ENCODE measurements around the genes DHH, TROAP, FMNL3 and FAIM2.

DNA sequence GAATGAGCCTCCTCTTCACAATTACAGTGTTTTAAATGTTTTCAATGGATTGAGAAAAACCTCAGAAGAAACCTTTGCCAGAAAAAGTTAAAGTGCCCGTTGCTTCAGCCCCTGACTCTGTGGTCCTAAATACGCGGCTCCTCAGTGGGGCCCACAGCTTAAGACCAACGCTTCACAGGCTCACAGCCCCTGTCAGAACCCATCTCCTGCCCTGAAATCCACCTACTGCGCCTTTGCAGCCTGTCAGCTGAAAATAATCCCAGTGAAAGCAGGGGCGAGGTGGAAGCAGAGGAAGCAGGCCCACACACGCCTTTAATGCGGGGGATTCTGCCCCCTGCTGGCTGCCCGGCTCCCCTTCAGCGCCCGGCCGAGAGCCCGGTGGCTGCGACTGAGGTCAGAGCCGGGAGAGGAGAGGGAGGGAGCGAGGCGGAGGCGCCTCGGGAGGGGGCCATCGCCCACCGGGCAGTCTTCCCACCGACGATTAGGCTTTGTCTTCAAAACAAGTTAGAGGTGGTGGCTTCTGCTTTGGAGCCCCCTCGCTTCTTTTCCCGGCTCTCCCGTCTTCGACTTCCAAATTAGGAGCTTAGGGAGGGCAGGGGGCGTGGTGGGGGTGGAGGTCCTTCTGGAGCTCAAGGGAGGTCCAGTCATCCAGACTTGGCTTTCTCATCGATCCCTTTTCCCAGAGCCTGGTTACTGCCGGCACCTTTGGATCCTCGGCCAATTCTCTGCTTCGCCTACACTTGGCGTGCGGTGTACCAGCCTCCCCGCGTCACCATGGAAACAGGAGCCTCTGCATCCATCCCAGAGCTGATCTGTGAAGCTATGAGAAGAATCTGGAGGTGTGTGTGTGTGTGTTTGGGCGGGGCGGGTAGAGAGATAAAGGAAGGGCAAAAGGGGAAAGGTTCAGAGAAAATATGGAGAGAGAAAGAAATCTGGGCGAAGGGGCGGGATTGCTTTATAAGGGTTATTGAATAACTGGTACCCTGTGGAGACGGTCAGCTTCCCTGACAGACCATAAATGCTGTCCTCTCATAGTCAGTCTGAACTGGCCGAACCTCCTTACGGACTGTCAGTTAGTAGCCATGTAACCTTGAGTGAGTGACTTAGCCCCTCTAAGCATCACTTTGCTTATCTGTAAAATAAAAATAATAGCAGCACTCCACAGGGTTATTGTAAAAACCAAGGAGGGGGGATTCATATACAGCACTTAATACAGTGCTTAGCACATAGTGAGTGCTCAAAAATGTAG, 13.0 kb upstream of the CCDC65 start:
- PRO-cap: no peak
CAGE:
- cytosol, long polyA minus RNA: no peak
- cytosol, long polyA plus RNA: no peak
- long polyA plus RNA: no peak
- nucleus, long polyA minus RNA: no peak
- nucleus, long polyA plus RNA: no peak

- PRO-cap: no peak
CAGE:
- cytosol, long polyA minus RNA: no peak
- cytosol, long polyA plus RNA: no peak
- long polyA plus RNA: no peak
- nucleus, long polyA minus RNA: no peak
- nucleus, long polyA plus RNA: no peak
These were observed 1.8 kb downstream of the WNT10B start for GRCh38 chr12:48969680-48970281.

- PRO-cap: no peak
CAGE:
- cytosol, long polyA minus RNA: no peak
- cytosol, long polyA plus RNA: no peak
- long polyA plus RNA: no peak
- nucleus, long polyA minus RNA: no peak
- nucleus, long polyA plus RNA: no peak
These were observed 1.7 kb downstream of the WNT1 start for GRCh38 chr12:48979434-48980559.

DNA sequence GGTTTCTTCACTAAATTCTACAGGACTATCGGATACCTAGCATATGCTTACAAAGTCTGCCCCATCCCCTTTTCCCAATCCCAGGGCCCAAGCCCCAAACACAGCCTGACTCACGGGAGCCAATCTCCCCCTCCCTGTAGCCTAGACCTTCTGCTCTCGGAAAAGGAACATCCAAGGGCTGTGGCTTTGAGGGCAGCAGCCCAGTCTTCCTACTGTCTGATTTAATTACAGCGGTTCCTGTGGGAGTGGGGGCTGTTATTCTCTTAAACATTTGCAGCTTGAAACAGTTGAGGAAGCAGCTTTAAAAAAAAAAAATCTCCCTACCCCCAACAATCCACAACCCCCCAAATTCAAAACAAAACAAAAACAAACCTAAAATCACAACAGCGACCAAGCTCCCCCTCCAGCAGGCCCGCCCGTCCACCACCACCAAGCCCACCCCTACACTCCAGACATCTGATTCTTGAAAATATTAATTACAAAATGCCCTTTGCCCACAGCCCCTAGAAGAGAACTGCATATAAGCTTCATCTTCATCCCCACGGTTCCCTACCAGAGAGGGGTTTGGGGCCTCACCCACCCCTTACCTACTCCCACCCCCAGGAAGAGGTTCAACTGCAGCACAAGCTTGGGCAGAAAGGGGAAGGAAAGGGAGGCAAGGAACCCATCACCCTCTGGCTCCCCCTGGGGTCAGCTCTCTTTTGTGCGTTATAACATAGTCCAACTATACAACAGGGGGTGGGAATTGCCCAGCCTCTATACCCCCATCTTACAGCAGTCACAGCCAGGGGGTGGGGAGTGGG, 1.1 kb upstream of the PRKAG1 start:
- PRO-cap: no peak
CAGE:
- cytosol, long polyA minus RNA: start-site peak on the minus strand centred at position 717 of the sequence, 785 bp wide, 91 reads
- cytosol, long polyA plus RNA: no peak
- long polyA plus RNA: start-site peak on the minus strand centred at position 544 of the sequence, 111 bp wide, 47 and 26 reads in 2 replicates
- nucleus, long polyA minus RNA: no peak
- nucleus, long polyA plus RNA: no peak

GRCh38 chr12:49037290-49038335, 19.0 kb upstream of the PRKAG1 start:
- PRO-cap: no peak
CAGE:
- cytosol, long polyA minus RNA: no peak
- cytosol, long polyA plus RNA: no peak
- long polyA plus RNA: no peak
- nucleus, long polyA minus RNA: no peak
- nucleus, long polyA plus RNA: no peak

DNA sequence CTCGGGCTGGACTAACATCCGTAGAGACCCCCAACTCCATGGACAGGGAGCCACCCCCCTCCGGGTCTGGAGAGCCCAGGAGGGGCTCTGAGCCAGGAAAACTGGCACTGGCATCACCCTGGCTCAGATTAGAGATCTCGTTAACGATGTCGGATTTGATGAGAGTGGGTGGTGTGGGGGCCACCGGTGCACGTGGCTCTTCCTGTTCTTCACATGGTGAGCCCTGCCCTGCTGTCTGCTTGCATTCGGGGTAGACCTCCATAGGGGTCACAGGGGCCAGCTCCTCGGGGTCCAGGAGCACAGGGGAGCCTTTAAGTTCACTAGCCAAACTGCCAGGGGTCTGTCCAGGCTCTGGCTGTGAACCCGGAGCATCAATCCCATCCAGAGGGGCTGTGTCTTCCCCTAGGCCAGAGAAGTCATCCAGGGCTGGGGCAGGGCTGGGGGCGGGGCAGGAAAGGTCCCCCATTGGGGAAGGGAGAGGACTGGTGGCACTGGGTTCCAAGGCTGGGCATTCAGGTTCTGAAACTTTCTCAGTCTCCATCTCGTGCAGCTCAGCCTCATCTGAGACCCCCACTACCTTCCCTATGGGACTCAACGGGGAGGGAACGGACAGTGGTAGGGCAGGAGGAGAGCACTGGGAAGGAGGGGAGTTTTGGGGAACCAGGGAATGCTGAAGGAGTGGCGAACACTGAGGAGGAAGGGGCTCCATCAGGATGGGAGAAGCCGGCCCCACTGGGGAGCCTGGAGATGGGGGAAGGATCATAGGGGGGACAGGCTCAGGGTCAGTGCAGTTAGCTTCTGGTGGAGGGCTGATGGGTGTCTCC, 10.6 kb downstream of the KMT2D start:
- PRO-cap: no peak
CAGE:
- cytosol, long polyA minus RNA: no peak
- cytosol, long polyA plus RNA: no peak
- long polyA plus RNA: no peak
- nucleus, long polyA minus RNA: no peak
- nucleus, long polyA plus RNA: no peak

- PRO-cap: no peak
CAGE:
- cytosol, long polyA minus RNA: no peak
- cytosol, long polyA plus RNA: no peak
- long polyA plus RNA: no peak
- nucleus, long polyA minus RNA: no peak
- nucleus, long polyA plus RNA: no peak
These were observed 8.4 kb downstream of the DHH start for GRCh38 chr12:49086137-49086721.

- PRO-cap: no peak
CAGE:
- cytosol, long polyA minus RNA: no peak
- cytosol, long polyA plus RNA: start-site peak on the minus strand at chr12:49094771-49094804, 57 and 56 reads in 2 replicates
- long polyA plus RNA: start-site peak on the minus strand at chr12:49094776-49094837, 34 and 48 reads in 2 replicates
- nucleus, long polyA minus RNA: start-site peak on the minus strand at chr12:49094754-49094831, 96 reads
- nucleus, long polyA plus RNA: no peak
These were observed at the start of gene DHH for GRCh38 chr12:49094089-49095132. Gene DHH (minus strand): TSS chr12:49094801.

DNA sequence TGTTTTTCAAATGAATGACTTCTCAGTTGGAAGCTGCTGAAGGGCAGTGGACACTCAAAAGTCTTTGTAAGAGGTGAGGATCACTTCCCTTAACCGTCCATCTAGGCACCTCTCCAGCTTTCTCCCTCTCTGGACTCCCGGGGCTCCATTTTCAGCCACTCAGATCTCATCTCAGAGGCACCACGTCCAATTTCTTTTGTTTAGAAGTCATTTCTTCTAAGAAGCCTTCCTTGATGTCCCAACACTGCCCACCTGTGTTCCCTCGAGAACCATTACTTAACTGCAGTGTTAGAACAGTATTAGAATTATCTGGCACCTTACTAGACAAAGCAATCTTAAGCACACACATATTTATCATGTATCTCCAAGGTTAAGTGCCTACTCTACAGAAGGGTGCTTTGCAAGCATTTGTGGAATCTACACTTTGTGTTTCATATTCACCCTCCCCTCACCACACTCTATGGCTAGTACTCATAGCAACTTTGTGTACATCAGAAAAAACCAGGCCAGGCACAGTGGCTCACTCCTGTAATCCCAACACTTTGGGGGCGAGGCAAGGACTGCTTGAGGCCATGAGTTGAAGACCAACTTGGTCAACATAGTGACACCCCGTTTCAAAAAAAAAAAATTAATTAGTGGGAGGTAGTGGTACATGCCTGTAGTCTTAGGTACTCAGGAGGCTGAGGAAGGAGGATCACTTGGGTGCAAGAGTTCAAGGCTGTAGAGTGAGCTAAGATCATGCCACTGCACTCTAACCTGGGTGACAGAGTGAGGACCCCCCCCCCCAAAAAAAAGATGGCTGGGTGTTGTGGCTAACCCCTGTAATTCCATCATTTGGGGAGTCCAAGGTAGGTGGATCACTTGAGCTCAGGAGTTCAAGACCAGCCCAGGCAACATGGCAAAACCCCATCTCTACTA, 1.1 kb upstream of the DHH start:
- PRO-cap: no peak
CAGE:
- cytosol, long polyA minus RNA: no peak
- cytosol, long polyA plus RNA: no peak
- long polyA plus RNA: no peak
- nucleus, long polyA minus RNA: no peak
- nucleus, long polyA plus RNA: no peak

GRCh38 chr12:49260686-49261028, 4.2 kb upstream of the TUBA1C start:
- PRO-cap: no peak
CAGE:
- cytosol, long polyA minus RNA: no peak
- cytosol, long polyA plus RNA: no peak
- long polyA plus RNA: no peak
- nucleus, long polyA minus RNA: no peak
- nucleus, long polyA plus RNA: no peak

DNA sequence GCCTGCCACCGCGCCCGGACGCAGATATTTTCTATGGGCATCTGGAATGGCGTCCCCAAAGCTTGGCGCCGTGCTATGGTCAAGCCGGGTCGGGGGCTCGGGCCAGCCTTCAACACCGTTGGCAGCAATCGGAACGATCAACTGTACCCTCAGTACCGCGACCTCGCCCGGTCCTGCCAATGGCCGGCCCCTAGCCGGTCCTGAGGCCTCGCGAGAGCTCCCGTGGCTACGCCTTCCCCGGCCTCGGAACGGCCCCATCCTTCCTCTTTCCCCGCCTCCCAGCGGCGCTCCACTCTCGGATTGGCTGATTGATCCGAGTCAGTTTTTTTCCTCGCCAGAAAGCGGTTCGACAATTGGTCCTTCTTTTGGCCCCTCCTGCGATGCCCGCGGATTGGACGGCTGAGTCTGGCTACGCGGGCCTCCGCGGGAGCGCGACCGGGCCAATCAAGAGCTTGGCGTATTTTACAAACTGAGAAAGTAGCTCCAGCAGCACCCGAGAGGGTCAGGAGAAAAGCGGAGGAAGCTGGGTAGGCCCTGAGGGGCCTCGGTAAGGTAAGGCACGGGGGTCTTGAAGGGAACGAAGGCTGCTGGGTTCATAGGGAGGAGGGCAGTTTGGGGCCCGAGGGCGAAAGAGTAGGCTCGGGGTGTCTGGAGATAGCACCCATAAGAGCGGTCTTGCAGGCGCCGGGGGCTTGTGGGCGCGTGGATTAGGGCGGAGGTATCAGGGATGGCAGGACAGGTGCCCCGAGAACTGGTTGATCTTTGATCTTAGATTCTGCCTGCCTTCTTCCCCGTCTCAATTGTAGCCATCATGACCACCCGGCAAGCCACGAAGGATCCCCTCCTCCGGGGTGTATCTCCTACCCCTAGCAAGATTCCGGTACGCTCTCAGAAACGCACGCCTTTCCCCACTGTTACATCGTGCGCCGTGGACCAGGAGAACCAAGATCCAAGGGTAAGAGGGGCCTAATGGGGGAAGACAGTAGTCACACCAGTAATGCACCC, at the start of gene TROAP:
Gene TROAP, plus strand, starts transcription at position 458 of the 1,005 bp plus-strand sequence.
- PRO-cap: bidirectional peak, plus-strand start at position 496 of the sequence, minus-strand start at position 175 of the sequence
CAGE:
- cytosol, long polyA minus RNA: start-site peak on the plus strand centred at position 483 of the sequence, 47 bp wide, 63 reads
- cytosol, long polyA plus RNA: no peak
- long polyA plus RNA: no peak
- nucleus, long polyA minus RNA: start-site peak on the plus strand centred at position 482 of the sequence, 49 bp wide, 612 reads
- nucleus, long polyA plus RNA: start-site peak on the plus strand centred at position 463 of the sequence, 95 bp wide, 332 and 808 reads in 2 replicates

- PRO-cap: unidirectional peak, plus-strand start at chr12:49342321
CAGE:
- cytosol, long polyA minus RNA: no peak
- cytosol, long polyA plus RNA: no peak
- long polyA plus RNA: no peak
- nucleus, long polyA minus RNA: no peak
- nucleus, long polyA plus RNA: no peak
These were observed 4.5 kb upstream of the DNAJC22 start for GRCh38 chr12:49341863-49342939.

DNA sequence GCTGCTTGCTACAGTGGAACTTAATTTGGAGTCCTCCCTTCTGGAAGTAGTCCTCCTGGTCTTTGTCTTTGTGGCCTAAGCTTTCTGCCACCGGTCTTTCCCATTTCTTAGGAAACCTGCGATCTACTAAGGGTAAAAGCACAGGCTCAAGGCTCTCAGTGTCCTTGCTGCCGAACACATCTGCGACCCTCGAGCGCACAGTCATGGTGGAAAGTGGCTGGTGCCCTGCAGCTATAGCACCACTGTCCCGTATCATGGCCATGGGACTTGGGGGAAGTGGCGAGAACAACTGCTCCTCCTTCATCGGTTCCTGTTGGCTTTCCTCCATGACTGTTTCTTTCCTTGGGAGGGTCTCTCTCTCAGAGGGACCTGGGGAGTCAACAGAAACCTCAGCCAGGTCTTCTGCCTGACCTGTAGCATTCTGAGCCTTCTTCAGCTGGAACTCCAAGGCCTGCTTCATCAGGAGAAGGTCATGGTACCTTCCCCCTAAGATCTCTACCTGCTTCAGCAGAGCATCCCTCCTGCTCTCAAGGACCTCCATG, 5.1 kb downstream of the FAM186B start:
- PRO-cap: no peak
CAGE:
- cytosol, long polyA minus RNA: no peak
- cytosol, long polyA plus RNA: no peak
- long polyA plus RNA: no peak
- nucleus, long polyA minus RNA: no peak
- nucleus, long polyA plus RNA: no peak

DNA sequence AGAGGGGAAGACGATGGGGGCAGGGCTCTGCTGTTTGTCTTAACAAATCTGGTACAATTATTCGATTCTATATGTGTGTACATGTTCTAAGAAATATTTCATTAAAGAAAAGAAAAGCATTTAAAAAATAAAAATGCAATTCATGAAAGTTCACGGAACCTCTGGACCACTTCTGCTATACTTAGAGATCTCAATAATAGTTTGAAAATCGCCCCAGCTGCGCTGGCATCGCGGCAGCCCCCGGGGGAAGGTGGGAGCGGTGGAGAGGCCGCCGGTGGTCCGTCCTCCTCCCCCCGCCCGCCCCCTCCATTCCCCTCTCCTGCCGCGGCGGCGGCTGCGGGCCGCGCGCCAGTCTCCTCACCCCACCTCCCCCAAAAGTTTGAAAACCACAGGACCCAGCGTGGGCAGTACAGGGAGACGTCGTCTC, 1.4 kb upstream of the PRPF40B start:
- PRO-cap: no peak
CAGE:
- cytosol, long polyA minus RNA: no peak
- cytosol, long polyA plus RNA: no peak
- long polyA plus RNA: no peak
- nucleus, long polyA minus RNA: no peak
- nucleus, long polyA plus RNA: no peak

DNA sequence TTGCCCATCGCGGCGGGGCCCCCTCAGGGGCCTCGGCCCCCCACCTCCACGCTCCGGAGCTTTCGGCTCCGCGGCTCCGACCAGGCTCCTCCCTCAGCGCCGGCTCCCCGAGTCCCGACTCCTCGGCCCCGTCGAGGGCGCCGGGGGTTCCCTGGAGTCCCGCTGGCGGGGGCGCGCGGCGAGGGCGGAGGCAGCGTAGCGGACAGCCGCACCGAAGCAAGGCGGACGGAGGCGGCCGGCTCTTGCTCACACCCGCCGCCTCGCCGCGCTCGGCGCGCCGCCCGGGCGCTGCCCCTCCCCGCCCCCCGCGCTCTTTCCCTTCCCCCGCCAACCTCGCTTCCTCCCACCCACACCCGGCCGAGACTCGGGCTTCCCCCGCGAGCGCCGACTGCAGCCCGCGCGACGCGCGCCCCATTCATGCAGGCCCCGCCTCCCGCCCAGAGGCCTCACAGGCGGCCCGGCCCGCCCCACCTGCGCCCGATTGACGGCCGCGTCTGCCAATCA, at the start of gene FMNL3:
Gene FMNL3, minus strand, starts transcription at position 233 of the 504 bp plus-strand sequence.
- PRO-cap: bidirectional peak, plus-strand start at position 115 of the sequence, minus-strand start at position 121 of the sequence; bidirectional peak, plus-strand start at position 198 of the sequence, minus-strand start at position 269 of the sequence
CAGE:
- cytosol, long polyA minus RNA: start-site peak on the minus strand centred at position 326 of the sequence, 187 bp wide, 21 reads
- cytosol, long polyA plus RNA: start-site peak on the minus strand centred at position 247 of the sequence, 65 bp wide, 56 and 119 reads in 2 replicates
- long polyA plus RNA: start-site peak on the minus strand centred at position 99 of the sequence, 70 bp wide, 25 and 17 reads in 2 replicates; start-site peak on the minus strand centred at position 242 of the sequence, 59 bp wide, 47 and 111 reads in 2 replicates
- nucleus, long polyA minus RNA: no peak
- nucleus, long polyA plus RNA: start-site peak on the minus strand centred at position 119 of the sequence, 94 bp wide, 28 and 21 reads in 2 replicates; start-site peak on the minus strand centred at position 243 of the sequence, 46 bp wide, 240 and 125 reads in 2 replicates

- PRO-cap: bidirectional peak, plus-strand start at chr12:49741557, minus-strand start at chr12:49741257
CAGE:
- cytosol, long polyA minus RNA: no peak
- cytosol, long polyA plus RNA: no peak
- long polyA plus RNA: no peak
- nucleus, long polyA minus RNA: no peak
- nucleus, long polyA plus RNA: no peak
These were observed 355 bp upstream of the TMBIM6 start for GRCh38 chr12:49740949-49741454.

DNA sequence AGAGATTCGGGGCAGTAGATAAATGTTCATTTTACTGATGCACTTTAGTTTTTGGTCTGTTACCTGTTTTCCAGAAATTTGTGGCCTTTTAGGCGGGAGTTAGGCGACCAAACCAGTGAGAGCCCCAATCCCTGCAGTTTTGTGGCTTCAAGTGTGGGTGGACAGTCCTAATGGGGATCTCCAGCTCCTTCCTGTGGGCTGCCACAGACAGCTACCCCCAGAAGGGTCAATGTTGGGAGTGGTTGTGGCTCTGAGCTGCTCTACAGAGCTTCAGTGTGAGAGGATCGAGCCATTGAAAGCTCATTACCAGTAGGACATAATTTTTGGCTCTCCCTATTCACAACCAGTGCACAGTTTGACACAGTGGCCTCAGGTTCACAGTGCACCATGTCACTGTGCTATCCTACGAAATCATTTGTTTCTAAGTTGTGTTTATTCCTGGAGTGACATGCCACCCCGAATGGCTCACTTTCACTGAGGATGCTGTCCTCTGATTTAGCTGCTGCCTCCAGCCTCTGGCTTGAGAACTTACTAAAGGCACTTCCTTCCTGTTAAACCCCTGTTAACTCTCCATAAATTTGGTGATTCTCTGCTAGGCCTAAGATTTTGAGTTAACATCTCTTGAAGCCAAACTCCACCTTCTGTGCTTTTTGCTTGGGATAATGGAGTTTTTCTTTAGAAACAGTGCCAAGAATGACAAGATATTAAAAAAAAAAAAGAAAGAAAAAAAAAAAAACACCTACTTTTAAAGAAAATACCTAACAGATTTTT, 22.8 kb downstream of the TMBIM6 start:
- PRO-cap: no peak
CAGE:
- cytosol, long polyA minus RNA: no peak
- cytosol, long polyA plus RNA: start-site peak on the minus strand centred at position 600 of the sequence, 116 bp wide, 75 and 14 reads in 2 replicates
- long polyA plus RNA: no peak
- nucleus, long polyA minus RNA: no peak
- nucleus, long polyA plus RNA: no peak

GRCh38 chr12:49867170-49867503, 24.2 kb upstream of the BCDIN3D start:
- PRO-cap: no peak
CAGE:
- cytosol, long polyA minus RNA: no peak
- cytosol, long polyA plus RNA: no peak
- long polyA plus RNA: no peak
- nucleus, long polyA minus RNA: no peak
- nucleus, long polyA plus RNA: no peak

- PRO-cap: no peak
CAGE:
- cytosol, long polyA minus RNA: no peak
- cytosol, long polyA plus RNA: no peak
- long polyA plus RNA: no peak
- nucleus, long polyA minus RNA: no peak
- nucleus, long polyA plus RNA: no peak
These were observed 983 bp downstream of the FAIM2 start for GRCh38 chr12:49902575-49903259.

GRCh38 chr12:49903626-49904474, at the start of gene FAIM2:
Gene FAIM2 (minus strand): TSS chr12:49903900.
- PRO-cap: no peak
CAGE:
- cytosol, long polyA minus RNA: no peak
- cytosol, long polyA plus RNA: no peak
- long polyA plus RNA: no peak
- nucleus, long polyA minus RNA: no peak
- nucleus, long polyA plus RNA: no peak